H4 (cell line): ENCODE data around the genes S100A7A, SLC27A3 and RAB13.

GRCh38 chr1:153416324-153416602 is at the start of gene S100A7A:
Gene S100A7A, plus strand, starts transcription at chr1:153416520.
- RAMPAGE, long total RNA, result no peak

GRCh38 chr1:153506626-153507546 is 28.9 kb downstream of the S100A6 start:
- RAMPAGE, long total RNA, result no peak

GRCh38 chr1:153534221-153535113 is 1.3 kb downstream of the S100A6 start:
- RAMPAGE, long total RNA, result no peak

- RAMPAGE, long total RNA, result no peak
Measured at GRCh38 chr1:153572469-153573065, 6.9 kb upstream of the S100A2 start.

- RAMPAGE, long total RNA, result no peak
Measured at GRCh38 chr1:153670128-153670782, 538 bp downstream of the ILF2 start.

DNA sequence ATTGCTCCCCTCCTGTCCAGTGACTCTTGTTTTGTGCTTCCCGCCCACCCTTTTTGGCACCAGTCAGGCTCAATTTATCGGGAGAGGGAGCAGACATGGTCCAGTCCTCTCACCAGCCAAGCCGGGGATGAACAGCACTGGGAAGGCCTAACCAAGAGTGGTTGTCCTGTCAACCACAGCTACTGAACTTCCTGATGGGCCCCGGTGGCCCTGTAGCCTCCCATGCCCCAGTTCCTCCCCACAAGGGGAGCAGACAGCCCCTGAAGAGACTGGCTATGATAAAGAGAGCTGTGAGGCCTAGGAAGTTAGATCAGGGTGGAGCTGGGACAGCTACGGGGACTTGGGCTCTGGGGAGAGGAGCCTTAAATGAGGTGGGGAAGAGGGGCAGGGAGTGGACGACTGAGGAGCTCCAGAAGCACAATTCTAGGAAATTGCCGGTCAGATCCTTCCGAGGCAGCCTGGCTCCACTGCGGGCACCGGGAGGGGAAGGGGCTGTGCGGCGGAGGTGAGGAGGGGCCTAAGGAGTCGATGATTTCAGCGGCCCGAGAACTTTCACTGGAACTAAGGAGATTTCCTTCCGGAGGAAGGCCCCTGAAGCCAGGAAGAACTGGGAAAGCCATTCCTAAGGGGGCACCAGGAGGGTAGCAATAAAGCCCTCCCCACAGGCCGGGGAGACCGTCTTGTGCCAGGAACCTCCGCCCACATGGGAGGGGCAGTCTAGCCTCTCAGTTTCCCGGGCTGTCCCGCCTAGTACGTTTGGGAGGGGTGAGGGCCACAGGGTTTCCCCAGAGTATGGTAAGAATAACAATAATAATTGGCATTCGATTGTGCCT is 19.4 kb downstream of the NPR1 start:
- RAMPAGE, long total RNA, result no peak

DNA sequence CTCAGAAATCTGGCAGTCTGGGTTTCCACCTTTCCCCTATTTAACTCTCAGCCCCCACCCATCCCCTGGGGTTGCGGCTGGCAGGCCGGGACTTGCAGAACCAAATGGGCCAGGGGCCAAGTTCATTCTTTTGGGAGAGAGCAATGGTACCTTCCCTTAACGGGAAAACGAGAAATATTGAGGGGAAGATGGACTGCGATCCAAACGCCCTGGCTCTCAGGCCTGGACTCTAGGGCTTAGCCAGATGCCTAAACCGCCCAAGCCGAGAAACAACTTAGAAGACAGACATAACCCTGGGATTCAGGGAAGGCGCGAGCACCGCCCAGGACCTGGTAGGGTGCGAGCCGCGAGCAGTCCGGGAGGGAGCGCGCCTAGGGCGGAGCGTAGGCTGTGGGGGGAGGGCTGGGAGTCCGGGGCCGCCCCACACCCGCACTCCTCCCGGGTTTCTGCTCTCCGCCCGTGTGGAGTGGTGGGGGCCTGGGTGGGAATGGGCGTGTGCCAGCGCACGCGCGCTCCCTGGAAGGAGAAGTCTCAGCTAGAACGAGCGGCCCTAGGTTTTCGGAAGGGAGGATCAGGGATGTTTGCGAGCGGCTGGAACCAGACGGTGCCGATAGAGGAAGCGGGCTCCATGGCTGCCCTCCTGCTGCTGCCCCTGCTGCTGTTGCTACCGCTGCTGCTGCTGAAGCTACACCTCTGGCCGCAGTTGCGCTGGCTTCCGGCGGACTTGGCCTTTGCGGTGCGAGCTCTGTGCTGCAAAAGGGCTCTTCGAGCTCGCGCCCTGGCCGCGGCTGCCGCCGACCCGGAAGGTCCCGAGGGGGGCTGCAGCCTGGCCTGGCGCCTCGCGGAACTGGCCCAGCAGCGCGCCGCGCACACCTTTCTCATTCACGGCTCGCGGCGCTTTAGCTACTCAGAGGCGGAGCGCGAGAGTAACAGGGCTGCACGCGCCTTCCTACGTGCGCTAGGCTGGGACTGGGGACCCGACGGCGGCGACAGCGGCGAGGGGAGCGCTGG is at the start of gene SLC27A3:
Gene SLC27A3 (plus strand): TSS at position 538 of the 1,011 bp plus-strand sequence.
- RAMPAGE, long total RNA, result no peak

- RAMPAGE, long total RNA, result no peak
Measured at GRCh38 chr1:153782976-153784182, 8.2 kb downstream of the SLC27A3 start.

DNA sequence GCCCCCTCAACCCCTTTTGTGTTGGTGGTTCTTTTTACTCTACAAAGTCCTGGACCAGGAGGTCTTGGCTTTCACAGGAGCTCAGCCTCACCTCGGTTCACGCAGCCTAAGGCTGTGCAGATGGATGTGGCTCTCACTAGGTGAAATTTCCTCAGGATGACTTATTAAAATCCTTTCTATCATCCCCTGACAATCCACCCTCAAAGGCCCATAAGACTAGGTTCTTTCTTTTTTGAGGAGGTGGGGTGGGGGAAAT is 30.5 kb downstream of the SLC27A3 start:
- RAMPAGE, long total RNA, result no peak

DNA sequence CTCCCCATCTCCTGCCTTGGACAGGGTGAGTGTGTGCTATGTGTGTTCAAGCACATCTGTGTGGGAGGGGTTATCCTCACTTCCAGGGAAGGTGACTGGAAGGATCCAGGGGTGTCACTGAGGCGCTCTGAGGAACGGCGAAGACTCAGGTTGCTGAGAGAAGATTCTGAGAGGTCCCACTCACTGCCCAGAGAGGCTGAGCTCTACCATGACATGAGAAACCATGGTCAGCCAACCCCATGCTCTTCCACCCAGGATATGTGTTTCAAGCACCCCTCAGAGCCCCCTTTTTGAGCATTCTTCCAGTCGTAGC is 10.3 kb upstream of the GATAD2B start:
- RAMPAGE, long total RNA, result no peak

DNA sequence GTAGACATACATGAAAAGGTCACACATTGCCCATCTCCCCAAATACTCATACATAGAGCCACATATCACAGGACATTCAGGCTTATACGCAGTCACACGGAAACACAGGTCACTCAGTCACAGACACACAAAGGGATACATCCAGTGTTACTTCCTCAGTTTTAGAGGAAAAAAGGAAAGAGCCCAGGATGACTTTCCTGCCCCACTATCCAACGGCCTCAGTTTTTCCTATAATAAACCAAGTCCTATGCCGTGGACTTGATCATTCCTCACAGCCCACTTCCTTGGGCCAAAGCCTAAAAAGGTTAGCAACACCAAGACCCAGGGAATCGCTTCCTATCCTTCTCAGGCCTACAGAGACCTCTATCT is 1.8 kb downstream of the SLC39A1 start:
- RAMPAGE, long total RNA, result no peak

DNA sequence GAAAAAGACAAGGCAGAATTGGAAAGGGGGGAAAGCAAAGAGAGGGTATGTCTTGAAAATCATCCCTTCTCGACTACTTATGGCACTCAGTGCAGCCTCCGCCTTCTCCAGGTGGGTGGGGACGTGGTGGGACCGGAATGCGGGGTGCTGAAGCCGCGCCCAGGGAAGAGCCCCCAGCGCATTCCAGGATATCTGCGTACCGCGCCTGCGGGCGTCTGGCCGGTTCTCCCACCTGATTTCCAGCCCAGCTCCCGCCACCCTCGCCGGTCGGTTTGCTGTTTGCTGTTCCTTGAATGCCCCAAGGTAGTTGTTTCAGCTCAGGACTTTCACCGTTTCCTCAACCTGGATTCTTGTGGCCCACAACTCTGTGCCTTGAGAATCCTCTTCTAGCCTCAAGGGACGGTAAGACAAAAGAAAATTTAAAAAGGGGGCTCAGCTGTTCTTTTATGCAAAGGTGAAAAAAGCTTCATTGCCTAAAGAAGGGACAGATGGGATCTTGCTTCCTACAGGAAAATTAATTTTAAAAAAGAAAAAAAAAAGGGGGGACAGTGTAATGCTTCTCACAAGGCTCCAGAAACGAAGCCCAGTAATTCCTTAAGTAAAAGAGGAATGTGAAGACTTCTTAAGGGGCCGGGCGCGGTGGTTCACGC is 821 bp upstream of the SLC39A1 start:
- RAMPAGE, long total RNA, result no peak

GRCh38 chr1:153981078-153981584 is 3.7 kb upstream of the JTB start:
- RAMPAGE, long total RNA, result no peak

DNA sequence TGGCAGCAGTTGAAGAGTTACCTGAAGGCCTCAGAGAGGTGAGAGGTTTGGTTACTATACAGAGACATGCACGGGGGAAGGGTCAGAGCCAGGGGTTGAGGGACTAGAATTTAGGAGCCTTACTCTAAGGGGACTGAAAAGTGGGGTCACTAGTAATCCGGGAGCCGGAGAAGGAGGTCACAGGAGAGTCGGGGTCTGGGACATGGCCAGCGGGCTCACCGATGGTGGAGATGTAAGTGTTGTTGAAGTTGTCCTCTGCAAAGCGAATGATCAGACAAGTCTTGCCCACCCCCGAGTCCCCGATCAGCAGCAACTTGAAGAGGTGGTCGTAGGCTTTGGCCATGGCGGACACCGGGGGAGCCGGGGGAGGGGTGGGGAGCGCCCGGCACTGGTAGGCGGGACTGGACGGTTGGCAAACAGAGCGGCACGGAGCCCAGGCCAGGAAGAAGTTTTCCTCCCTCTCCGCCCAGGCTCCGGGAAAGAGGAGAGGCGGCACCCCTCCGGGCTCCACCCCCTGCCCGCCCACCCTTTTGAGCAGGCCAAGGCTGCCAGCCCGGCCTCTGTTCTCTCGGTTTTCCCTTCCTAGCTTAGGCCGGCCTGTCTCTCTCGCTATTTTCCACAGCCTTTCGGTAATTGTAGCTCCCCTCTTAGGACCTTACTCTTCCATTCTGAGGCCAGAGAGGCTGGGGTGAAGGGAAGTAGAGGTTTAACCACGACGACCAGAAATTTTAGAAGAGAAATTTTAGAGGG is at the start of gene RAB13:
Gene RAB13 (minus strand): TSS at position 446 of the 750 bp plus-strand sequence.
- RAMPAGE, long total RNA, result start-site peak on the minus strand centred at position 404 of the sequence, 86 bp wide, 363 reads

DNA sequence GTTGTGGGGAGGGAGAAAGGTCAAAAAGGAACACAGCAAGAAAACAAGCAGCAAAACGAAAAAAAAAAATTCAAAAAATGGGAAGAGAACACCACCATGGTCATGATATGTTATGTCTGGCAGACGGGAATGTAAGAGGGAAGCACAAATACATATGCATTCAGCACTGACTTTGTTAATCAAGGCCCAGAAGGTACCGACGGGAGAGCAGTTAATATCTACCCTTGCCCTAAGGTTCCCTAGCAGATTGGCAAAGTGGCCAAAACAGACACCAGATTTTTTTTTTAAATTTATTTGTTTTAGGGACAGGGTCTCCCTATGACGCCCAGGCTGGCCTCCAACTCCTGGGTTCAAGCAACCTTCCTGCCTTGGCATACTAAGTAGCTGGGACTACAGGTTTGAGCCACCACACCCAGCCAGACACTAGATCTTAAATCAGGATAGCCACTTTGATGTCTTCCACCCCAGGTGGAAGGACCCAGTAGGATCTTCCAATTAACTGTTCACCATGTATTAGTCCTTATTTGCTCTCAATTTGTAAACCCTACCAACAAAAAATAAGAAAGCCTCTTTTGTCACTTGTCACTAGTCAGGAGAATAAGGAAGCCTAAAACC is 19.7 kb downstream of the TPM3 start:
- RAMPAGE, long total RNA, result no peak

DNA sequence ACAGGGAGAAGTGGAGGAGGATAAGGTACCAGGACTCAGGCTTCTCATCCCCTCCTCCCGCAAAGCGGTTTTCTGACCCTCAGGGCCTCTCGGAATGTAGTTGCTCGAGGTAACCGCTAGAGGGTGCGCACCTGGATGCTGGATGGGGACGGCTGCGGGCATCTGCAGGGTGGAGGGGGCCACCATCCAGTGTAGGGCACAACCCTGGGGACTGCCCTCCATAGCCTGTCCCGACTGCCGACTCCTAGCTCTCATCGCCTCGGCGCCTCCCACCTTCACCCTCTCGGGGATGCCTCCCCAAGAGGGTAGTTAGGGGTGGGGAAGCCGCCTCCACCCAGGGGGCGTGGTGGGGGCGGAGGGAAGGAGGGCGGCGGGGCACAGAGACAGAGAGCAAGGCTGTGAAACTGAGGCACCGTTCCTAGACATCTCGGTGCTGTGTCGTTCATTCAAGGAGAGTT is 656 bp upstream of the ATP8B2 start:
- RAMPAGE, long total RNA, result no peak

GRCh38 chr1:154385275-154385849 is 19.8 kb upstream of the IL6R start:
- RAMPAGE, long total RNA, result no peak

- RAMPAGE, long total RNA, result no peak
Measured at GRCh38 chr1:154476751-154477320, 25.2 kb upstream of the TDRD10 start.

DNA sequence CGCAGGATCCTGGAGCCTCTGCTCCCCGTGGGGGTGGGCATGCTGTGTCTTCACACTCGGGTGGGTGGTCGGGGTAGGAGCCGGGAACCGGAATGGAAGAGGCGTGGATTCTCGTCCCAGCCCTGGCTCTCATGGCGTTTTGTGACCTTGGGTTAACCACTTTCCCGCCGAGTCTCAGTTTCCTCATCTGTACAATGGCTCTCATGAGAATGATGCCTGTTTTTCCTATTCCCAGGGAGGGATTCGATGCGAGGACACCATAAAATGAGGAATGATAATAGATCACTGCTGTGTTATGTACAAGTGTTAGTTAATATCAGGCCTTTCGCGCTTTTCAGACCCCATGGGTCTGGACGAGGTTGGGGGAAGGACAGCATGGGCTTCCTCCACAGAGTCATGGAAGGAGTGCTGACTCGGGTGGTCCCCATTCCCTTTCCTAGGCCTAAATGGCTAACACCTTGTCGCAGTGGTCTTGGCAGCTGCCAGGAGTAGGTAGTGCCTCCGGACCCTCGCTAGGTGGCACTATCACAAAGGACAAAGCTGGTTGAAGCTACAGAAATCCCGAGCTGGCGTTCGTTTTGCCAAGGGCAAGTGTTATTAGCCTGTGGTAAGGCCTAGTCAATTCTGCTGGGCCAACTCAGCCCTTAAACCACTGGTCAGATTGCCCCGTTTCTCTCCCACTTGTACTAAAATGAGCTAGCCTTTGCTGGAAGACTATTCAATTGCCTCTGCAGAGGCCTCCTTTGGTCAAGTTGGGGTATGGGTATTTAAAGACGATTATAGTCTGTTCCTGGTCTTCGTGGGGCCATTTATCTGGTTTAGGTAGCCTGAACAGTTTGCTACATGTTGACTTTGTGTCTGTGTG is 938 bp upstream of the UBE2Q1 start:
- RAMPAGE, long total RNA, result no peak

DNA sequence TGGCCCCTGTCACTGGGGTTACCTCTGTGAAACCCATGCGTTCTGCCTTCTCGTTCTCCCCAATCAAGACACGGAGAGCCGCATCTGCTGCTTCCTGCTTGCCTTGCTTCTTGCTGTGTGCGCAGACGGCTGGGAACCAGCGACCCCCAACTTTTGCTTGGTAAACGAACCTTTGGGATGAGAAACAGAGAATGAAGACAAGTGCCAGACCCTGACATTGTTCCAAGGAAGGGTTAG is 17.8 kb downstream of the ADAR start:
- RAMPAGE, long total RNA, result no peak